MCF 10A (cell line): ENCODE measurements around the genes FOXL2 and RBP1.

GRCh38 chr3:136327051-136327332 is 76.9 kb downstream of the PCCB start:
- PRO-cap, result no peak
- RRBS, result no CpG with 5 or more reads among the region's 4 CpGs

DNA sequence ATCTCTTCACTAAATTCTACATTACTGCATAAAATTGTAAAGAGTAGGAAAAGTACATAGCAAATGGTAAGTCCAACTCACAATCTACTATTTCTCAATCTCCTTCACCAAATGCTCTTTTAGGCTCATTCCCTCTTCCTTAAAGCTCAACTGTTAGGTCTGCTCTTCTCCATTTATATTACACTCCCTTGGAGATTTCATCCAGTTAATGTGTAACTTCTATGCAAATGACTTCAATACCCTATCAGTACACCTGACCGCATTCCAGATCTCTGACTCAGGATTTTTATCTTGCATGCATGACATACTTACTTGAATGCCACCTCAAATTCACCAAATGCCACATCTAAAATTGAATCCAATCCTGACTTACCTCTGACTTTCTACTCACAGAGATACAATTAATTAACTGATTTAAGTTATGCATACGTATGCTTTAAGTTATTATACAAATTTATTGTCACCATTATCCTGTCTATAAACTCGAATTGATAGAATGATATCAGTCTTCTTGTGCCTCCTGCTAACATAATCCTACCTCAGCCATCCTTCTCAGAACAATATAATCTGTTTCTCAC is 127.0 kb downstream of the STAG1 start:
- PRO-cap, result no peak
- RRBS, result no CpG with 5 or more reads among the region's 3 CpGs

GRCh38 chr3:136749952-136750673 is 2.1 kb downstream of the STAG1 start:
- PRO-cap, result bidirectional peak, plus-strand start at chr3:136750268, minus-strand start at chr3:136750270
- RRBS, result no CpG with 5 or more reads among the region's 8 CpGs

- PRO-cap, result unidirectional peak, plus-strand start at chr3:136818460
- RRBS, result no CpG with 5 or more reads among the region's 11 CpGs
These were observed 695 bp upstream of the SLC35G2 start for GRCh38 chr3:136818060-136818801.

DNA sequence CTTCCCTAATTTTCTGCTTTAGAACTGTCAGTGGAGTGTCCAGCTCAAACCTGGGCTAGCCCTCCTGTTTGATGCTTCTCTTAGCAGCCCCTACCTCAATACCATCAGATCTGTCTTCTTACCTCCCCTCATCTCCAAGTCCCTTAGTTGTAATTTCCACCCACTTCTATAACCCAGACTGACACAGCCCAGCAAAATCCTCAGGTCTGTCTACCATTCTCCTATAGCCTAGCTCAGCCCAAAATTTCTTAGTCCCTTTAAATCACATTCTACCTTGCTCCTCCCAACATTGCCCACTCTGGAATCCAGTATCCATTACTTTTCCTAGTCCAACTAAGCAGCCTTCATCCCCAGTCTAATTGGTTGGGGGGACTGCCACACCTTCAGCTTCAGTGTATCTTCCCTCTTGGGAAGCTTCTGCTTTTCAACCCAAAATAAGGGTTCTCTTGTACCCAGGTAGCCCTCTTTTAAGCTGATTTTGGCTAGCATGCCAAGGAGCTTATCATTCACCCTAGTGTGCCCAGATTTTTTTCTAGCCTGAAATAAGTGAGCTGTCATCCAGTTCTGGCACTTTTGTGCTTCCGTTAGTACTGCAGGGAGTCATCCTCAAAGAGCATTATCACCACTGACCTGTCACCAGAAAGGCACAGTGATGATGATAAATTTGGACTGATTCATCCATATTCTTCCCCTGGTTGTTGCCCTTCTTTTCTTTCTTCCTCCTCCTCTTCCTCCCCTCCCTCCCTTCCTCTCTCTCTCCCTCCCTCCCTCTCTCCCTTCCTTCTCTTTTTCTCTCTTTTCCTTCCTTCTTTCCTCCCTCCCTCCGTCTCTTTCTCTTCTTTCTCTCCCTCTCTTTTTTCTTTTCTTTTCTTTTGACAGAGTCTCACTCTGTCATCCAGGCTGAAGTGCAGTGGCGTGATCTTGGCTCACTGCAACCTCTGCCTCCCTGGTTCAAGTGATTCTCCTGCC is 21.1 kb downstream of the SLC35G2 start:
- PRO-cap, result no peak
- RRBS, result no CpG with 5 or more reads among the region's 3 CpGs

- PRO-cap, result no peak
- RRBS, result no CpG with 5 or more reads among the region's 5 CpGs
These were observed 21.6 kb downstream of the NCK1 start for GRCh38 chr3:136883457-136884256.

DNA sequence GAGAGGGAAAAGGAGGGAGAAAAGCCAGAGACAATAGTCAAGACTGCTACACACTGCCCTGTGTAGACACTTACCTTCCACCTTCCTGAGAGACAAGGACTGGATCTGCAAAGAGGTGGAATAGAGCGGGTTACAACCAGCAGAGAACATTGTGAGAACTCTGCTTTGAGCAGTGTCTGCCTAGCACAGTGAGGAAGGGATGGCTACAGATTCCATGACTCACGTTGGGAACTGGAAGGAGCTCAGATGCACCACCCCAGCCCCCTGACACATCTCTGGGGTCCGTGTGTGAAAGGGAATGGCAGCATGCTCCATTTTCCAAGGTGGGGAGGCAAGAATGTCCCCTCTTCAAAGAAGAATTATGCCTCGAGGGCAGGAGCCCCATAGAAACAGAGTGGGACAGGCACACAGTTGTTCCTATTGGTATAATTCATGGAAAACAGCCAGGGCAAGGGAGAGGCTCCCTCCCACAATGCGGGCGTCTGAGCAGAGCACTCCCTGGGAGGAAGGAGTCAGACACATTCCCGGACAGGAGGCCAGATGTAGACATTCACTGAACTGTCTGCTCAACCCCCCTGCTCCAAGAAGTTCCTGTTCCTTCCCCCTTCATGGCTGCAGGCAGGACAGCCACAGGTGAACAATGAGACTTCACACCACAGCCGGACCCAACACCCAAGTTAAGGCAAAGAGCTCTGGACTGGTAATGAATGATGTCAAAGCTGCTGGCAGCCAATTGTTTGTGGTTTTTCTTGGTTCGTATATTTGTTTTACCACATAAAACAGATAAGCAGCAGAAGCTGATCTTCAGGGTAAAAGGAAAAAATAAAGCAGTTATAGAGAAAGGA is 33.5 kb downstream of the DZIP1L start:
- PRO-cap, result bidirectional peak, plus-strand start at position 521 of the sequence, minus-strand start at position 399 of the sequence; bidirectional peak, plus-strand start at position 652 of the sequence, minus-strand start at position 642 of the sequence
- RRBS, result no CpG with 5 or more reads among the region's 9 CpGs

DNA sequence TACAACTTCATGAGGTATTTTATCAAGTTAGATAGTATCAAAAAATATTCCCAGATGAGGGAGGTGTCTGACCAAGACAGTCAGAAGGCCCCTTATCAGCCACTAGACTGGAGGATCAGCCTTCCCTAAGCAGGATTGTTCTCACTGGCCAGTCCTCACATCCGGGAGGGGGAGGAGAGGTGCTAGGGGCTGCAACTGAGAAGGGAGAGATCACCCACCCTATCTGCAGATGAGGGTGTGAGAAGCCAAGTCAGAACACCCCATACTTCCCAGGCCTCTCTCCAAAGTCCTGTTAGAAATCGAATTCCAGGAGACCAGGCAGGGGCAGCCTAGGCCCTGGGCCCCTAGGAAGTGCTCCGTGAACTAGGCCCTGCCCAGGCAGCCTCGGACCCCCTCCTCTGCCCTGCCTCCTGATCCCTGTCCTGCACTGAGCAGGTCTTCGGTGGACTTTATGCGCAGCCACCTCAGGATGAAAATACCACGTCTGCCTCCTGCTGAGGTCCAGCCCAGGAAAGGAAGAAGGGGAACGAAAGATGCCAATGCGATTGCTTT is 980 bp downstream of the DZIP1L start:
- PRO-cap, result no peak
- RRBS, result no CpG with 5 or more reads among the region's 9 CpGs

GRCh38 chr3:138136872-138137357 is 4.7 kb upstream of the A4GNT start:
- PRO-cap, result no peak
- RRBS, result no CpG with 5 or more reads among the region's 1 CpG

DNA sequence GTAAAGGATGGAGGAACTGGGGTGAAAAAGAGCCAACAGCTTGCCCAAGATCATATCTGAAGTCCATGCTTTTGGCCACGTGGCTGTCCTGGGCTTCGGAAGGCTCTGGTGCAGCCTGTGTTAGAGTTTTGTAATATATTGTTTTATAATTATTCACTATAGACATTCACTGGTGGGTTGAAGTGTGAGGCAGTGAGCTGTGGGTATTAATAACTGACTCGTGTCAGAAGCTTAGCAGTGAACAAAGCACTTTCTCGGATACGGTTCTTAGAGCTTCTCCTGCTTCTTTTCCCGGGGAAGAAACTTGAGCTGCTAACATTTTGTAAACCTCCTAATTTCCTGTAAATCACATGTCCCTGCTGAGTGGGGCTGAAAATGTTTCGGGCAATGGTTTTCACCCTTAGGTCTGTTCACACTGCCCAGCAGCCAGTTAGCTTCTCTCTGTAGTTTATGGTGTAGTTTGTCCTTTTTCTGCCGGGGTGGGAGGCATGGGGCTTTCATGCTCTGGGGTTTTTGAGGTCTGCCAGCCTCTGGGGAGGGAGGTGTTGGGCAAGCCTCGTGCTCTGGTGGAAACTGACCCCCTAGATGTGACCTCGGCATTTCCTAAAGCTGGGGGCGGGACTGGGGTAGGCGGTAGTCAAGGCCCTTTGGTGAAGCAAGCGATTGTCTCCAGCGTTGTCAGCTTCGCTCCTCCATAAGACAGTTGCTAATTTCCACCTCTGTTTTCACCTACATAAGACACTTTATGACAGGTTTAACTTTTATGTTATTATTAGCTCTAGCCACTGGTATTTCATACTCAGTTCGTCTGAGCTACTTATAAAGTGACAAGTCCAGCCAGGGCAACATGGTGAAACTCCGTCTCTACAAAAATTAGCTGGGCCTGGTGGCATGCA is 1.8 kb downstream of the MRAS start:
- PRO-cap, result no peak
- RRBS, result no CpG with 5 or more reads among the region's 17 CpGs

DNA sequence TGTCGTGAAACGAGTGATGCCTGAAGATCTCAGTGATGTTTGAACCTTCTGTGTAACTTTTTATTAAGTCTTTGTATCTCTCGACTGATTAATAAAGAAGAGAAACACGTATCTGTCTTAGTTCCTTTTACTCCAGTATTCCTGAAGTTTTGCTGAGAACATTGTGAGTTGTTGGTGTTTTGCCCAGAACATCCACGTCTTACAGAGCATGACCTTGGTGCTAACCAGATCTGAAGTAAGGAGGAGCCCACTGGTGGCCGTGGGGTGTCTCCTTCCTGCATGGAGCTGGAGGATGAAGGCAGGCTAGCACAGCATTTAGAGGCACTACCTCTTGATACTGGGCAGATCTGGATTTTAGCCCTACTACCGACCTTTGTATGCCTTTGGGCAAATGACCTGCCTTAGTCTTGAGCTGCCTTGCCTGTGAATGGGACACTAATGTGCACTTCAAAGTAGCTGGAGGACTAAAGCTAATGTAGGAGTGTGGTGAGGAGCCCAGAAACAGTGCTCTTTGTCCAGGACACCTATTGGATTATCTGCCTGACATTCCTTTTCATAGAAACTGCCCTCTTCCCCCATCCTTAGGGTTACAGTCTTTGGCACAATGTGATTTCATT is 28.9 kb upstream of the ESYT3 start:
- PRO-cap, result no peak
- RRBS, result no CpG with 5 or more reads among the region's 7 CpGs

- PRO-cap, result bidirectional peak, plus-strand start at chr3:138916198, minus-strand start at chr3:138916058
- RRBS, result 1% methylated on average over 5 of the region's 36 CpGs
These were observed 31.0 kb downstream of the FOXL2 start for GRCh38 chr3:138915806-138916530.

- PRO-cap, result no peak
- RRBS, result 79% methylated on average over 3 of the region's 31 CpGs
These were observed 10.2 kb downstream of the FOXL2 start for GRCh38 chr3:138936646-138937232.

GRCh38 chr3:138944757-138945829 is 1.8 kb downstream of the FOXL2 start:
- PRO-cap, result no peak
- RRBS, result 88% methylated on average over 25 of the region's 112 CpGs

DNA sequence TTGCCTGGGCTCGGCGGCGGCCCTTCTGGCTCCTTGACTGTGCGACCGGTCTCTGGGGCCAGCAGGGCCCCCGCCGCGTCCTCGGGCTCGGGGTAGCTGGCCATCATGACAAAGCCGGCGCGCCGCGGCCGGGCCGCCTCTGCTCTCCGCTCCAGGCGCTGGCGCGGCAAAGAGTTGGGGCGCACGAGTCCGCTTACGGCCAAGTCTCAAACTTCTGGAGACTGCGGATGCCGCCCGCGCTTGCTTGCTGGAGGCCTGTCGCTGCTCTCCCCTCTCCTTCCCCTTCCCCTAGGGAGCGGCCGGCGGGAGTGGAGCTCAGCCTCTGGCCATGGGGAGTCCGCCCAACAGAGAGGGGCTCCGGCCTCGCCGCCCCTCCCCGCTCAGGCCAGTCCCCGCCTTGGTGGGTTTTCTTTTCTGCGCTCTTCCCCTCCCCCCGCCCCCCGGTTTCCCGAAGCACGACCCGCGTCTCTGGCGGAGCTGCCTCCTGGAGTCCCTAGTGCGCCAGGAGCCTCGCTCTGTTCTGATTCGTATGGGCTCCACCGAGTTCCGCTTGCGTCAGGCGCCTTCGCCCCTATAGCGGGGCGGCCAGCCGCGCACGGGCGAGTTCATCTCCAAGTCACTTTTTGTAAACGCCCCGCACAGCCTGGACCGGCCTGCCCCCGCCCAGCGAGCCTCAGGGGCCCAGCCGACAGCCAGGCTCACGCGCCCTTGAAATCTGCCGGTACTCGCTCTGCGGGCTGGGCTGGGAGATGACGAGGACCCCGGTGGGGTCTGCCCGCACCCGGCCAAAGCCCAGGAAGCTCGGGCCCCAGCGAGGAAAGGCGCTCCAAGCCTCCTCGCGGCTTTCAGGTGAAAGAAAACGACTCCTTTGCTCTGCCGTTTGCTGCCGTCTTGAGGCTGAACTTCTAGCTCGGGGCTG is at the start of gene FOXL2:
TSS of gene FOXL2 (minus strand) at position 522 of the 919 bp plus-strand sequence.
- PRO-cap, result bidirectional peak, plus-strand start at position 209 of the sequence, minus-strand start at position 145 of the sequence; bidirectional peak, plus-strand start at position 619 of the sequence, minus-strand start at position 522 of the sequence
- RRBS, result 37% methylated on average over 31 of the region's 85 CpGs

GRCh38 chr3:139531487-139531888 is 8.1 kb downstream of the RBP1 start:
- PRO-cap, result no peak
- RRBS, result no CpG with 5 or more reads among the region's 2 CpGs

- PRO-cap, result no peak
- RRBS, result 83% methylated on average over 13 of the region's 72 CpGs
These were observed at the start of gene RBP1 for GRCh38 chr3:139539231-139540045. TSS of gene RBP1 (minus strand) at chr3:139539742.

DNA sequence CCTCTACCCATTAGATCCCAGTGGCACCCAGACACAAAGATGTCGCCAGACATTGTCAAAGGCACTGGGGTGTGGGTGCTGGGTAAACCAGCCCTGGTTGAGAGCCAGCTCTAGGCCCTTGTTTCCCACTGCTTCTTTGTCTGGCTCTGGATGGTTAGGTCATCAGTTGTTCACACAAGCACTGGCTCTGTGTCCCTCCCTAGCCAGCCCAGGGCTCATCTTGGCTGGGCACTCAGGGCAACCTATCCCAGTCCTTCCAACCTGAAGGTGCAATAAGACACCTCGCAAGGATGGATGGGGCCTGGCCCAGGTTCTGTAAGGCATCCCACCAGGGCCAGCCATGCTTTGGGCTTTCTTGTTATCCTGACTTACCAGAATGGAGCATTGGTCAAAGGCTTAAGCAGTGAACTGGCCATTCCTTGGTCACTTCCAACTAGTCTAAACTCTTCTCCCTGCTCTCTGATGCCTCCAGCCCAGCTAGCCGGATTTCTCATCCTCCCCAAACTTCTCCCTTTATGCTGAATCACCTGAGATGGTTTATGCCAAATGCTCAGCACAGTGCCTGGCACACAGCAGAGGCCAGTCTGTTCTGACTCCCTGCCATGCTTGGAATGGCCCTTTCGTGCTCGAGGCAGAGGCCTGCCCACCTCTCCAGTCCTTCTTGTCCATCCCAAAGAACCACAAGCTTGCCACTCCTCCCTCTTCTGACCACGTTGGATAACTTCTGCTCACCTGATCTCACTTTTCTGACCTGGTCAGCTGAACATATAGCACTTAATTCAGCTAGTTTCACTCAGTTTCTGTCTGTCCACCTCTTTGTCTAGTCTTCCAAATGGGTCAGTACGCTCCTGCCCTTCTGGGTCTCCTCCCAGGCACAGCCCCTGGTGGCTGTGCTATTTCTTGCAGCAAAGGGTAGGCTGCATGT is 1.9 kb upstream of the RBP1 start:
- PRO-cap, result no peak
- RRBS, result no CpG with 5 or more reads among the region's 7 CpGs

DNA sequence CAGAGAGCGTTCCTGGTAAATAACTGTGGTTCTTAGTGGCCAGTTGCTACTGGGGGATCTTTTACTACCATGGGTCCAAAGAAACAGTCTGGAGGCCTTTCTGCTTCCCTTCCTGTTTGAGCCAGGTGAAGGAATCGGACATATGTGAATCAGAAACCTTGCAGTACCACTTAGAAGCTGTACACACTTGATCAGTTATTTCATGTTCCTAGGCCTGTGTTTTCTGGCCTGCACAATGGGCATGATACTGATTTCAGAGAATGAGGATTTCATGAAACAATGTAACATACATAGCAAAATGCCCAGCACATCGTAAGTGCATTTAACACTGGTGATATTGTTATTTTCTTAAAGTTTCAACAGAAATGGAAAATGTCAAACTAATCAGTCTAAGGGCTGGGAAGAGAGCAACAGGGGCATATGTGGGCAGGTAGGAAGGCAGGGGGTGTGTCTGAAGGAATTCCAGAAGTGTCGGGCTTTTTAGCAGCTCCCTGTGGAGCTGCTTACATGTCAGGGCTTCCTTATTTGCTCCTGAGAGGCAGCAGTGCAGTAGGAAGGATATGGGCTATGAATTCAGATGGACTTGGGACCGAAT is 311.4 kb downstream of the CLSTN2 start:
- PRO-cap, result no peak
- RRBS, result no CpG with 5 or more reads among the region's 5 CpGs

GRCh38 chr3:141050392-141050961 is 670 bp upstream of the SPSB4 start:
- PRO-cap, result no peak
- RRBS, result no CpG with 5 or more reads among the region's 18 CpGs